Body of pancreas (tissue), 2 donors: Measurements from ENCODE around the genes LZTS3 and SLC4A11.

DNA sequence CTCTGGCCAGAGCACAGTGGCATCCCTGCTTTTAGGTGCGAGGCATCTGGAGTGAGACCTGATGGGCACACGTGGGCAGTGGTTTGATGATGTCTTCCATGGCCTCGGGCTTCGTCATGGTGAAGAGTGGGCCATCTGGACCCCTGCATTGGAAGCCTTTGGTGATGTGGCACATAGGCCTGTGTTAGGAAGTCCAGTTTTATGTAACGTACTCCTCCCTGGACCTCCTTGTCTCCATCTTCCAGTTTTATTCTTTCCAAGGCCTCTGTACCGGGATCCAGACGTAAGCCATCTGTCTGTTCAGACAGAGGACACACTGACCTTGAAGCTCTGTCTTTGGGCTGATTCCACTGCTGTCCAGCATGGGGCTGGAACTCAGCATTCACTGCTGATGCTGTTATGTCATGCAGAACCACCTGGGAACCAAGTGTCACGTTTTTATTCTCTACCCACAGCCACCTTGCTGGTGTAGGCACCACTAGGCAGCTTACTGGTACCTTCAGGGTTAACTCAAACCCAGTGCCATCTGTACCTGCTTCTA, 3.7 kb downstream of the MRPS26 start:
- PRO-cap = no peak
- RAMPAGE, long total RNA, 2 experiments = no peak in any of the 2 experiments

GRCh38 chr20:3173318-3174230, at the start of gene LZTS3:
Gene LZTS3, minus strand, starts transcription at chr20:3173549.
- PRO-cap = bidirectional peak, plus-strand start at chr20:3173690, minus-strand start at chr20:3173579; bidirectional peak, plus-strand start at chr20:3174007, minus-strand start at chr20:3174012; bidirectional peak, plus-strand start at chr20:3174305, minus-strand start at chr20:3174185
- RAMPAGE, long total RNA, 2 experiments = start-site peak on the minus strand in 1 of 2 experiments, at chr20:3173510-3173549 at its widest, 34 reads per replicate

- PRO-cap = bidirectional peak, plus-strand start at chr20:3204075, minus-strand start at chr20:3203858
- RAMPAGE, long total RNA, 2 experiments = no peak in any of the 2 experiments
Observed at GRCh38 chr20:3203696-3204283, 692 bp downstream of the DDRGK1 start.

- PRO-cap = no peak
- RAMPAGE, long total RNA, 2 experiments = no peak in any of the 2 experiments
Observed at GRCh38 chr20:3221701-3222182, 12.4 kb downstream of the ITPA start.

DNA sequence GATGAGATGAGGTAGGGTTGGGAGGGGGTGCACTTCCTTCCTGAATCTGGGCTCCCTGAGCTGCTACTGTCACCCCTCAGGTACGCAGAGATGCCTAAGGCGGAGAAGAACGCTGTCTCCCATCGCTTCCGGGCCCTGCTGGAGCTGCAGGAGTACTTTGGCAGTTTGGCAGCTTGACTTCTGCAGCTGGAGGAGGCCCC, 13.9 kb downstream of the ITPA start:
- PRO-cap = no peak
- RAMPAGE, long total RNA, 2 experiments = no peak in any of the 2 experiments

- PRO-cap = no peak
- RAMPAGE, long total RNA, 2 experiments = no peak in any of the 2 experiments
Observed at GRCh38 chr20:3239097-3239336, at the start of gene SLC4A11. Gene SLC4A11, minus strand, starts transcription at chr20:3239190.

DNA sequence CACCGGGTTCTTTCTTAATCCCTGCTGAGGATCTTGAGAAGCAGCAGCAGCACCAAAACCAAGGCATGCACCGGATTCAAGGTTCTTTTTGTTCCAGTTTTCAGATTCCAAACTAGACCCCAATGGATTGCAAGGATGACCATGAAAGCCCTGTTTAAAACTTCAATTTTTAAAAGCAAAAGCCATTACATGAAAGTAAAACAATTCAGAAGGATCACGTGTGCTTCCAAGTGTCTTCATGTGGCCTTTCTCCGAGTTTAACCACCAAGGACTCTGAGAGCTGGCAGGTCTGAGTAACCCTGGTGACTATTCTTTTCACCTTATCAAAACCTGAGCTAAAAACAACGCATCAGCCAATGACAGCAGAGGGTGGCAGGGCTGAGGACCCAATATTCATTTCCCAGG, 46.8 kb downstream of the DNAAF9 start:
- PRO-cap = no peak
- RAMPAGE, long total RNA, 2 experiments = no peak in any of the 2 experiments

DNA sequence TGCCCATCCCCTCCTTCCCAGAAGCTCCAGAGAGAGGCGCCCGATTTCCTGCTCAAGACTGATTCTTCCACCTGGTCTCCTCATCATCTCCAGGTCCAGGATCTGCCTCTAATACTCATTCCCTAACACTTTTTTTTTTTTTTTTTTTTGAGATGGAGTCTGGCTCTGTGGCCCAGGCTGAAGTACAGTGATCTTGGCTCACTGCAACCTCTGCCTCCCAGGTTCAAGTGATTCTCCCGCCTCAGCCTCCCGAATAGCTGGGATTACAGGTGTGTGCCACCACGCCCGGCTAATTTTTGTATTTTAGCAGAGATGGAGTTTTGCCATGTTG, 24.4 kb downstream of the DNAAF9 start:
- PRO-cap = no peak
- RAMPAGE, long total RNA, 2 experiments = no peak in any of the 2 experiments

GRCh38 chr20:3595505-3596010, 67.6 kb downstream of the GFRA4 start:
- PRO-cap = no peak
- RAMPAGE, long total RNA, 2 experiments = no peak in any of the 2 experiments

DNA sequence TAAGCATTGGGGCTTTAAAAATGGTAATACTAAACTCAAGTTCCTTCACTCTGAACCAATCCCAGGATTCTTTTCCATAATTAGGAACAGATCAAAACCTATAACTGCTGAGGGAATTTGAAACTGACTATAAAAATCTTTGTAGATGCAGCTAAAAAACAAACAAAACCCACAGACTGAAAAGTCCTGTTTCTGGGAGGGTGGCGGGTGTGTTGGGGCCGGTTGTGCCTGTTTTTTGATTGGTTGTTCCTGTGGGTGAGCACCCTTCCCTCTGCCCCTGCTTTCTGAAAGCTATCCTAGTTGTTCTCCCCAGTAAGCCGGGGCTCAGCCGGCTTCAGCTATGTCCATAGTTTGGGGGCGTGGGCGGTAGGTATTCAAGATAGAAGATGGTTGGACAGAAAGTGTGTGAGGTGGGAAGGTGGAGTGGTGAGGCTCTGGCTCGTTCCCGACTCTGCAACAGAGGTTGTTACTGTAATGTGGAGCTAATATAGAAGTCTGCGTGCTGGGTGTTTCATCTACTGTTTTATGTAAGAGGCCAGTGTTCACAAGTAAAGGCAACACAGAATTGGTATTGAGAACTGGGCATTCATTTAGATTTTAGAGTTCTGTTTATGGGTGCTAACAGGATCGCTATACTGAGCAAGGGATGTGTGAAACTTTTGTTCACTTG, 49.1 kb downstream of the GFRA4 start:
- PRO-cap = no peak
- RAMPAGE, long total RNA, 2 experiments = no peak in any of the 2 experiments

- PRO-cap = unidirectional peak, plus-strand start at chr20:3755616
- RAMPAGE, long total RNA, 2 experiments = no peak in any of the 2 experiments
Observed at GRCh38 chr20:3755261-3755832, 12.2 kb downstream of the ADISSP start.

- PRO-cap = no peak
- RAMPAGE, long total RNA, 2 experiments = no peak in any of the 2 experiments
Observed at GRCh38 chr20:3784058-3784589, 2.4 kb downstream of the CENPB start.

DNA sequence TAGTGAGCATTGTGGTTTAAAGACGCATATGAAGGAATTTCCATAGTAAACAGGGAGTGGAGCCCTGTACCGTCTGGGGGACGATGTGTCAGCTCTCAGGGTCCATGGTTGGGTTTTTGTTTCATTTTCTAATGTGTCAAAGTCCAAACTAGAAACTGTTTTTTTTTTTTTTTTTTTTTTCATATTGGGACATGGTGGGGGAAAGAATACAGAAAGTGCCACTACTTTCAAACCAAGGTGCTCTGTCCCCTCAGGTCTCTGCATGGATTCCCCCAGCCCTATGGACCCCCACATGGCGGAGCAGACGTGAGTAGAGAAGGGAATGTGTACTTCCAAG, 2.0 kb downstream of the CDC25B start:
- PRO-cap = no peak
- RAMPAGE, long total RNA, 2 experiments = no peak in any of the 2 experiments

DNA sequence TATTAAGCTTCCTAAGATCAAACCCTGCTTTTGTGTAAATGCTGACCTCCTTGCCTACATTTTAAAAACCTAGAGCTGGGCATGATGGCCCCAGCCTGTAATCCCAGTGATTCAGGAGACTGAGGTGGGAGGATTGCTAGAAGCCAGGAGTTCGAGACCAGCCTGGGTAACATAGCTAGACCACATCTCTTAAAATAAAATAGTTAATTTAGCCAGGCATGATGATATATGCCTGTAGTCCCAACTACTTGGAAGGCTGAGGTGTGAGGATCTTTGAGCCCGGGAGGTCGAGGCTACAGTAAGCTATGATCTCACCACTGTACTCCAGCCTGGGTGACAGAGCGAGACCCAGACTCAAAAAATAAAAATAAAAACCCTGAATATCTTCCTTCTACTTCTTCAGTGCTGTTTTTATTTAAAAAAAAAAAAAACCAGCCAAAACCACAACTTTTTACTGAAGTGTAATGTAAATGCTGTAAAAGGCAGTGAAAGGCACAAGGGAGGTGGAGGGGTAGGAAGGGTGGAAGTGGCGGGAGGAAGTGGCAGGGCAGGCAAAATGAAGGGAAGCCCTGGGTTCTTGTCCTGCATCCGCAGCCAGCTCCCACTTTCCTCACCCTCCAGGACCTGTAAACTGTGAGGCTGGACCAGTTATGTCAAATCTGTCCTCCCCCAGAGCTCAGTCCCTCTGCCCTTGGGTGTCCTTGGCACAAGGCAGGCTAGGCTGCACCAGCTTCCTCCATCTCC, 14.0 kb upstream of the PANK2 start:
- PRO-cap = no peak
- RAMPAGE, long total RNA, 2 experiments = no peak in any of the 2 experiments

DNA sequence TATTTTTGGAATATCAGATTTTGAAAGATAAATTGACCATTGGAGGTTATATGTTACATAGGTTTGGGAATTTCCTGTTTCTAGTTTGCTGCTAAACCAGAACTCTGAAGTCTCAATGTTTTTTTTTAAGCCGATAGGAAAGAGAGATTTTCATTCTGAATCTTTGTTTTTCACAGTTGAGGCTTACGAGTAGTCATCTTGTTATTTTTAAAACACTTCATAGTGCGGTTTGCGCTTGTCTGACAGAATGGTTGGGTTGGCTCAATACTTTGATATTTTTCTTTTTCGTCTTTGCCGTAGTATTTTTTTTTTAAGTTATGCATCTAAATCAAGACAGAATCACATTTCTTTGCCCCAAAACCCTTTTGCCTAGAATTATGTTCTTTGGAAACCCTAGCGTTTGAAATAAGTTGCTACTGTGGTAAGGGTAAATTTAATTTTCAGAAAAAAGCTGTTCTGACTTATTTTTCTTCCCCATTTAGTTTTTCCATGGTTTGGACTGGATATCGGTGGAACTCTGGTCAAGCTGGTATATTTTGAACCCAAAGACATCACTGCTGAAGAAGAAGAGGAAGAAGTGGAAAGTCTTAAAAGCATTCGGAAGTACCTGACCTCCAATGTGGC, 18.4 kb downstream of the PANK2 start:
- PRO-cap = no peak
- RAMPAGE, long total RNA, 2 experiments = no peak in any of the 2 experiments

GRCh38 chr20:3916568-3917667, 27.7 kb downstream of the PANK2 start:
- PRO-cap = no peak
- RAMPAGE, long total RNA, 2 experiments = start-site peak on the plus strand in 1 of 2 experiments, at chr20:3916990-3917146 at its widest, 9 reads per replicate

GRCh38 chr20:3935244-3935862, 46.2 kb downstream of the PANK2 start:
- PRO-cap = no peak
- RAMPAGE, long total RNA, 2 experiments = no peak in any of the 2 experiments

- PRO-cap = no peak
- RAMPAGE, long total RNA, 2 experiments = no peak in any of the 2 experiments
Observed at GRCh38 chr20:4108607-4109283, 39.9 kb upstream of the SMOX start.

DNA sequence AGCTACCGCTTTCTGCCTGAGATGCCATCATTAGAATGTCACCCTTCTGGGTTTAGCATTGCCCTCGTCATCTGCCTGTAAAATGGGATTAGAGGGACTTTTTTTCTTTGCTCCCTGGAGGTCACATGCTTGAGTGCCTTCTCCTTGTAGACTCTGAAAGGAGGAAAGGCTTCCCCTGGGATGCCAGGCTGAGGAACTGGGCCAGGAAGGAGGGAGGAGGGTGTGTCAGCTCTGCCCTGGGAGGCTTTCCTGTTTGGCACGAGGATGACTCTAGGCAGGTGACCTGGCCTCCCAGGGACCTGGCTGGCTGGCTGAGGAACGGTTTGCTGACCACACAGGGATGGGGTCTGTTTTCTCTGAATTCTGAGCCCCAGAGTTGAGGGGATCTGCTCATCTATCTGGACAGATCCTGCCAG, 4.6 kb downstream of the SMOX start:
- PRO-cap = no peak
- RAMPAGE, long total RNA, 2 experiments = no peak in any of the 2 experiments

DNA sequence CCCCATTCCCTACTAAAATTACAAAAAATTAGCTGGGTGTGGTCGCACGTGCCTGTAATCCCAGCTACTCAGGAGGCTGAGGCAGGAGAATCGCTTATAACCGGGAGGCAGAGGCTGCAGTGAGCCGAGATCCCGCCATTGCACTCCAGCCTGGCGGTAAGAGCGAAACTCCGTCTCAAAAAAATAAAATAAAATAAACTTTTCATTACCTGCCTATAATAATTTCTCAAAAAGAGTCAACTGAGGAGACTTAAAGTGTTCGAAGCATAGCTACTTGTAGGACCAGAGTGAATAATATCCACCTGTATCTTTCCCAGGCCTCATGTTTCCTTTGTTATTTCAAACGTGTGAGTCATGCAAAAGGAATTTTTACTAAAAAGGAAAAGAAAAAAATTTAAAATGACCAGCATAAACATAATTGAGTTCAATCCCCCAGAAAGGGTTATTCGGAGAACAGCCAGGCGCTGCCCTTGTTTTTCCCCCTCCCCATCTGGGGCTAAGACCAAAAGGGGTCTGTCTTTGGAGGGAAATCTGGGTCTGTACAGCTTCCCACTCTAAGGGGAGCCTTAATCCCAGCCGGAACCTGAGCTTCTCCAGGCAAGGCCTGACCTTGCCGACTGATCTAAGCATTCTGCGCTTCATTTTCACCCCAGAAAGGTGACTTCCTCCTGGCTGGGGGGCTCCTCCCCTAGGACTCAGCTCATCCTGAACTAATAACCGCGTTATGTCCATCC, 17.5 kb downstream of the PRNP start:
- PRO-cap = no peak
- RAMPAGE, long total RNA, 2 experiments = no peak in any of the 2 experiments